Tibial nerve (tissue), 3 donors: ENCODE measurements around the genes LRRC37A3 and RGS9.

DNA sequence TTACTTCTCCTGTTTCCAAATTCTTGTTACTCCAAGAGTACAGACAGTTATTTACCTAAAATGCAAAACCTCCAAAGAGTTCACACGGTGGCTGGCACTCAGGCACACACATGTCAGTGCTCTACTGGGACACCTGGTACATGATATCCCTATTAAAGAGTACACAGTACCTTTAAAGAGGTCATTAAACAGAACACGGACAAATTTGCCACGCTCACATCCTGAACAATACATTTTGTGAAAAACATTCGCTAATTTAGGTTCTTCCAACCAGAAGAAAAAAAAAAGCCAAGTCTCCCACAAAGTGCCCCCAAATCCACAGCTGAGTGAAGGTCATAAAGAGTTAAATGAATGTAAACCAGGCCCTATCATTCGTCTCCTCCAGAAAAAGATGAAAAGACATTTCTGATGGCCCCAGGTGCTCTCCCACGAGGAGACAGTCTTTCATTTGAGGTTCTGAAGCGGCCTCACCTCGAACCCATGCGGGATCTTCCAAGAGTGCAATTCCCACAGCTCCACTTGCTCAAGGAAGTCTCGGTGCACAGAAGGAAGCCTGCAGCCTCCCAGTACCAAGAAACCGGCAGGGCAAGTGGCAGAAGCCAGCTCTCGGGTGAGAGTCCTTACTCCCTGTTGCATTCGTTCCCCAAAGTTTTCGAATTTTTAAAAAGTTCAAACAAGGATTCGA is 974 bp downstream of the ERN1 start:
- PRO-cap: no peak
- RAMPAGE, long total RNA, 3 experiments: no peak in any of the 3 experiments

- PRO-cap: bidirectional peak, plus-strand start at chr17:64130406, minus-strand start at chr17:64130141; unidirectional peak, minus-strand start at chr17:64130756
- RAMPAGE, long total RNA, 3 experiments: no peak in any of the 3 experiments
These were observed 506 bp upstream of the ERN1 start for GRCh38 chr17:64130243-64131057.

DNA sequence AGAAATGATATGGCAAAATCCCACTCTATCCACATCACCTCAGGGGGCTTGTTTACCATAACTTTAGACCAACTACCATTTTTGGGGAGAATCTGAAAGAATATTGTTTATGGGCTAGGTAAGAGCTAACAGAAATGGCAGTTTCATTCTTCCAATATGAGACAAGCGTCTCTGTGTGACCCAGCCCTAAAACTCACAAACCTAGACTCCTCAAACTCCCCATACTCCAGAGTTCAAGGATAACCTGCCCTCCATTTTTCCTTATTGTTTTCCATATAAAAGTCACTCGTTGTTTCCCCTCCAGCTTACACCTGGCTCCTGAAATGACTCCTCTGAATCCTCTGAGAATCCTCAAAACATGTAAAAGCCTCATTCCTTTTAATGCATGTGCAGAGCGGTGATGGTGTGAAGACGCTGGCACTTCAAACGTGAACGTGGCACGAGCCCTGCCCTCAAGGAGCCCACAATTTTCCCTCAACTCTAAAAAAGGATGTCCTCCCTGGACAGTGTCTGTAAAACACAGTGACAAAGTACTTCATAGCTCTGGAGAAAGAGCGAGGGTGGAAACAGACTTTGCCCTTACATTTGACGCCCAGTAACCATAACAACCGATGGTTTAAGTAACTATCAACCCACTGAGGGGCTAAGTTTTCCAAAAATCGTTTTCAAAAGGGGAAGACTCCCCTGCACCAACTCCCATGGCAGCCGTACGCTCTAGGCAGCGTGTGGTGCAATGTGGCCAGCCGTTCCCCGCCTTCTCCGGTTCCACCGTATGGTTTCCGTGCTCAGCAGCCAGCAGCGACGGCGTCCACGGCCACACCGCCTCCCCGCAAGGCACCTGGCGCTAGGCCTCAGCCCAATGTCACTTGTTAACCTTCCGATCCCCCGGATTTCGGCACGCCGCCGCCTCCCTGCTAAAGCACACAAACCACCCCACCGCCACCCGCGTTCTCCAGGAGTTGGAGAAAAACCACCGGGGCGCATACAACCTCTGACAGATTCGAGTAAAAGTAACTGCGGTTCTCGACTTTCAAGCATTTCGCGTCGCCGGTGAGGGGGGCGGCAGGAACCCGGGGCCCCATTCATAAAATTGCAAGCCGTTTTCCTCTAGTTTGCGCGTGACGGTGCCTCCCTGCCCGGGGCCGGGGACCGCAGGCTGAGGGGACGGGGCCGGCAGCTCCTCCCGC is 929 bp downstream of the TEX2 start:
- PRO-cap: no peak
- RAMPAGE, long total RNA, 3 experiments: no peak in any of the 3 experiments

DNA sequence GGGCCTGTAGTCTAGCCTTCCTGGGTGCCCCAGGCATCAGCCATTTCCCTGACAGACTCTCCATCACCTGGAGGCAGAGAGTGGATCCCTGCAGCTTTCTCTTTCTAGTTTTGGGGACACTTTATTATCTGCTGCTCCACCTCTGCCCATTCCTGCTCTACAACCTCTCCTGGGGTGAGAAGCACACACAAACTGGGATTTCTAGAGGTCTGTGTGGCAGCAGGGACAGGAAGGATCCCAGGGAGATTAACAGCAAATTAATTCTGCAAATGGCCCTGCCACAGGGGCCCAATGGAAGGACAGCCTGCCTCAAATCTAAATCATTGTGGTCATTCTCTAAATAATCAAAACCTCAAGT is 50.9 kb upstream of the TEX2 start:
- PRO-cap: no peak
- RAMPAGE, long total RNA, 3 experiments: no peak in any of the 3 experiments

GRCh38 chr17:64331909-64332542 is 58.6 kb downstream of the PECAM1 start:
- PRO-cap: no peak
- RAMPAGE, long total RNA, 3 experiments: no peak in any of the 3 experiments

DNA sequence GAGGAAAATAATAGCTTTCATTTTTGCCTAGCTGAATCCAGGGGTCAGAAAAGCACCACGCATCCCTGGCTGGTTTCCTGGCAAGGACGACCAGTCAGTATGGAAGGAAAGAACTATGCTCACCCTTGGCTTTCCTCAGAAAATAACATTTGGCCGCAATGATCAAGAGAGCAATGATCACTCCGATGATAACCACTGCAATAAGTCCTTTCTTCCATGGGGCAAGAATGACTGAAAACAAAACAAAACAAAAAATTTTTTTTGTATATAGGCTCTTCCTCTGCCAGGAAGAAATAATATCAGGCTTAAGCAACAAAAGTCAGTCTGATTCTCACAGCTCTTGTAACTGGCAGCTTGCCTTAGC is 35.9 kb downstream of the PECAM1 start:
- PRO-cap: no peak
- RAMPAGE, long total RNA, 3 experiments: no peak in any of the 3 experiments

DNA sequence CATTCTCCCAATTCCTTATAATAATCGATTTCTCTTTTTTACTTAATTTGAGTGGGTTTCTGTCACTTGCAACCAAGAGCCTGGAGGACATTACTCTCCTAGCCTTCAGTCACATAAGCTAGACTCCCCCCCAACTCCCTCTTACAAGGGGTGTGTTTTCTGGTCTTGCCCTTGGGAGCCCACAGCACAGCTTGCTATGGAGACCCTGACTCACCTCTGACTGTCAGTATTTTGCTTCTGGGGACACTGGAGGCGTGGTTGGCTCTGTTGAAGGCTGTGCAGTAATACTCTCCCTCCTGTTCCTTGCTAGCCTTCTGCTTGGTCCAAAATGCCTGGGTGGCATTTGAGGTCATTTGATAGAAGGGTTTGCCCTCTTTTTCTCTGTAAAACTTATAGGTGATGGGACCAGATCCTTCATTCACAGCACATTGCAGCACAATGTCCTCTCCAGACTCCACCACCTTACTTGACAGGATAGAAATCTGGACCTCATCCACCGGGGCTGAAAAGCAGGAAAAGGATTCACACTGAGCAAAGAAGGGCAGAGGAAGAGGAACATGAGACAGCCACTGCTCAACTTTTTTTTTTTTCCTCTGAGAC is 34.7 kb downstream of the PECAM1 start:
- PRO-cap: no peak
- RAMPAGE, long total RNA, 3 experiments: no peak in any of the 3 experiments

DNA sequence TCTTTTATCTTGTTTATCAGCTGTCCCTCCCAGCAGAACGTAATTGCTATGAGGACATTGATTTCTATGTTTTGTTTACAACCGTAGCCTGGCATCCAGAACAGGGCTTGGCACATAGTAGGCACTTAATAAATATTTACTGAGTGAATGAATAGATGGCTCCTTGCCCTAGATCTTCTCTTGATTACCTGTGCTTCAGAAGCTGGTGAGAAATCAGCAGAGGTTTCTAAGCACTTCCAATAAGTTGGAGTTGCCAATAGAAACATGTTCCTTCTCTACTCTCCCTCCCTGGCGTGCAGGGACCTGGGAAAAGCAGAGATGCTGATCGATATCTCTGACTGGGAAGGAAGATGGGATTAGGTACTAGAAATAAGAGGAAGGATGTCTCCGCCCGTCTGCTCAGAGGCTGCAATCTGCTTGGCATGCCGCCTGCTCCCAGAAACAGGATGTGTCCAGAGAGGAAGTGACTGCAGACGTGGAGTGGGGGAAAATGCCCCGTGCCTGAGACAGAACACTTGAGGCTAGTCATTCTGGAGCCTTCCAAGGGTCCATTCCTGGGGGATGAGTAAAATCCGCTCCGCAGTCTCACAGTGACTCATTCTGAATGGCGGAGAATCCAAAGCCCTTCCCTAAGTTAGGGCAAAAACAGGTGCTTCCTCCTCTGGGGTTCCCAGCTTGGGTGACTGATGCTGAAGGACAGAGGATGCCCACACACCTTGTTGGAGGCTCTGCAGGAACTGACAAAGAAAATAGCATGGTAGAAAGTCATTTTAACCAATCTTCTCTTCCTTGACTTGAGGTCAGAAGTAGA is 44.9 kb upstream of the SMURF2 start:
- PRO-cap: no peak
- RAMPAGE, long total RNA, 3 experiments: no peak in any of the 3 experiments

DNA sequence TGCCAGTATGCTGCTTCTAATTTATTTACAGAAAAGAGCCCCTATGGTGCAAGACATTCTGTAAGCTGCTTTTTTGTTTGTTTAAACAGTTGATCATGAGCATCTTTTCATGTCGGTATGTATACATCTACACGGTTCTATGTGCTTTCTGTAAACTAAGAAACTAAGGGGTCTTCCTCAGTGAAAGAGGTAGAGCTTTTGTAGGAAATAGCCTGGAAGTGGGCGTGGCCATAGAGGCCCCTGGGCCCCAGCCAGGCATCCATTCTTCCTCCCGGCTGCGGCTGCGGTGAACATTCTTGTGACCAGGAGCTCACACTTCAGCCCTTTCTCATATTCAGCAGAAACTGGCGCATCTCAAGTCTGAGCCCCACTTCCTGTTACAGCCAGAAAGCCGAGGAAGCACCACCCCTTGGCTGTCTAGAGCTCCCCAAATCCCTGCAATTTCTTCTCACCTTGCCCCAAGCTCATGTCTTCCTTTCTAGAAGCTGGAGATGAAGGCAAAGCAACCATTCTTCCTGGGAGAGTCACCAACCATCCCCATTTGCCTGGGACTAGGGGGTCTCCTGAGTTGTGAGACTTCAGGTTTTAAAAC is 46.9 kb upstream of the SMURF2 start:
- PRO-cap: no peak
- RAMPAGE, long total RNA, 3 experiments: no peak in any of the 3 experiments

DNA sequence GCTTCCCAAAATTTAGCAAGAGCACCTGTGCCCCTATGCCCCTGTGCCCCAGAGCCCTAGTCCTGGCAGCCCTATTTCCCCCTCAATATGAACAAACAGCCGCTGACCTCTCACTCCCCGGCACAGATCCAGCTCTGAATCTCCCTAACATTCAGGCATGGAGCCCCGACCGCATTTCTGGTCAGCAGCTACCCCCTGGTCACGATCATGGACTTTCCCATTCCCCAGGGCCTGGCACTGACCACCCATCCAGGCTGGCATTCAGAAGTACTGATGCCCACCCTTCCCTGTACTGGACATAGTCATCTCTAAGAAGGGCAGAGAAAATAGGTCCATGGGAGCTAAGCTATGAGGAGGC is 110.8 kb upstream of the SMURF2 start:
- PRO-cap: no peak
- RAMPAGE, long total RNA, 3 experiments: no peak in any of the 3 experiments

DNA sequence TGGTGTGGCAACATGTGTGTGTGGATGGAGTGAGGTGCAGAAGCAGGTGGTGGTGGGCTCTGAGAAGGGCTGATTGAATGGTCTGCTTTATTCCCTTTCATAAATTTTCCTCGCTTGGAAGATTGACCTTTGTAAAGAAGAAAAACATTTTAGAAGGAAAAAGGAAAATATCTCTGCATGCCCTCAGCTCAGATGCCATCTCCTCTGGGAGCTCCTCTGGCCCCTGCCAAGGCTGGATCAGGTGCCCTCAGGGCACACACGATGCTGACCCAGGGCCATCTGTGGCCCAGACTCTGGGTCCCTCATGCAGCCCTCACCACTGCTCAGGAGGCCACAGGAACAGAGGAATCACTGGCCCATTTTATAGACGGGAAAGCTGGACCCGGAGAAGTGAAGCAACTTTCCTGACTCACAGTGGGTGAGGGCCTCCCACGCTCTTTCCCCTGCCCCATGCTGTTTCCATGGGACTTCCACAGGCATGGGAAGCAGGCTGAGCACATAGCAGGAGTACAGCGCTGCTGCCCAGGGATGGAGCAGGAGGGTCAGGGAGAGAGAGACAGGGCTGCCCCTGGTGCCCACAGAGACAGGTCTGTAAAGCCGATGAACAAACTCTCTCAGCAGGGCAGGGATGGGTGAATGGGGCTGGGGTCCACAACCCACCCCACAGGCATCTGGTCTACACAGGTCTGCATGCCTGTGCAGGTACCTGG is 127.9 kb upstream of the SMURF2 start:
- PRO-cap: no peak
- RAMPAGE, long total RNA, 3 experiments: no peak in any of the 3 experiments

DNA sequence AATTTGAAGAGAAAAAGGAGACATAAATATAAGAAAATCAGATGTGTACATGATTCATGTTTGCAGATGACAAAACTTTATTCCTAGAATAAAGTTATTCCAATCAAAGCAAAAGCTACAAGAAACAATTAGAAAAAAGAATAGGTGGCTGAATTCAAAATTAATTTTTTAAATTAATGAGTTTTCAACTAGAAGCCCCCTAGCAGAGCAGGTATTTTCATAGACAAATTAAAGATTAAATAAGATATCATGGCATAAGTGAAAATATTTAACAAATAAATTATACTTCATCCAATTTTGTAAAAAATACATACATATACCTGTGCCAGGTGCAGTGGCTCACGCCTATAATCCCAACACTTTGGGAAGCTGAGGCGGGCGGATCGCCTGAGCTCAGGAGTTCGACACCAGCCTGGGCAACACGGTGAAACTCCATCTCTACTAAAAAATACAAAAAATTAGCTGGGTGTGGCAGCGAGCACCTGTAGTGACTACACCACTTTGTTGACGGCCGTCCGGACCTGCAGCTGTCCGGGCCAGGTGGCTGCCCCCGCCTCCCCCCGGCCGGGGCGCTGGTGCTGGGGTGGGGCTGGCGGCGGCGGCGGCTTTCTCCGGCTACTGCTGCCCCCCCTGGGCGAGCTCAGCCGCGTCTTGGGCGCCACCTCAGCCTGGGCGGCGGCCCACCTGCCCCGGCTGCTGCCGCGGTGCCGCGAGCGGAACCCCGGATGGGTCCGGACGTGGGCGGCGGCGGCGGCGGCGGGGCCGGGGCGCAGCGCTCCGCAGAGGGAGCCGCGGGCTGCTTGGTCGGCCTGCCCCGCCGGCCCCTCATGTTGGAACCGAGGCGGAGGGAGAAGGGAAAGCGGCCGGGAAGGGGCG is 610 bp downstream of the LRRC37A3 start:
- PRO-cap: no peak
- RAMPAGE, long total RNA, 3 experiments: no peak in any of the 3 experiments

DNA sequence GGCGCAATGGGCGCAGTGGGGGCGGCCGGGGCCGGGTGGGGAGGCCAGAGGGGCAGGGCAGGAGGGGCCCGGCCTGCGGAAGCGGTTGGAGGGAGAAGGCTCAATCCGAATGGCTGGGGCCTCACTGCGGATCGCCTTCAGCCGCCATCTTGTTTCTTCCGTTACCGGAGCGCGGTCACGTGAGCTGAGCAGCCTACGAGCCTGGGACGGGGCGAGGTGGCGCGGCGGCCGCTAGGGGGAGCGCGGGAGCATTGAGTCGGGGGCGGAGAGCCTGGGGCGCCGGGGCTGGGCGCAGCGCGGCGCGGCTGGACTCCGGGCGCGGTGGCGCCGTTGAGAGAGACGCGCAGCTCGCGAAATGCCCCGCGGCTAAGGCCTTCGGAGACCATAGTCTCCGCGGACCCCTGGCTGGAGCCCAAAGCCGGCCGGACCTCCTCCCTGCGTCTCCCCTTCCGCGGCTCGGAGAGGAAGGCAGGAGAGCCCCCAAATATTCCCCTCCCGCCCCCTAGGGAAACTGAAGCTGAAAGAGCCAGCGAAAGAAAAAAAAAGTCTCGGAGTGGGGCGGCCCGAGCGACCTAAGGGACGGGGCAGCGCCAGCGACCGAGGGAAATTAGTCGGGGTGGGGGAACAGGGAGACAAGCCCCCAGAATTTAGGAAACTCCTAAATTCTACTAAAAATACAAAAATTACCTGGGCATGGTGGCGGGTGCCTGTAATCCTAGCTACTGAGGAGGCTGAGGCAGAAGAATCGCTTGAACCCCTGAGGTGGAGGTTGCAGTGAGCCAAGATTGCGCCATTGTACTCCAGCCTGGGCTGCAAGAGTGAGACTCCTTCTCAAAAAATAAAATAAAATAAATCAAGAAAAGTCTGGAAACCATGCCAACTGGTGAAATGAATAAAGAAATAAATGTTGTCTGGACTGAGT is at the start of gene LRRC37A3:
LRRC37A3 (minus strand) TSS at position 173 of the 922 bp plus-strand sequence.
- PRO-cap: bidirectional peak, plus-strand start at position 315 of the sequence, minus-strand start at position 163 of the sequence
- RAMPAGE, long total RNA, 3 experiments: start-site peak on the minus strand in 3 of 3 experiments, centred at positions 166 to 169 of the sequence, 33 to 58 reads per replicate

GRCh38 chr17:64965705-64966536 is 46.6 kb upstream of the LRRC37A3 start:
- PRO-cap: unidirectional peak, minus-strand start at chr17:64966004
- RAMPAGE, long total RNA, 3 experiments: start-site peak on the minus strand in 2 of 3 experiments, at chr17:64966057-64966071 at its widest, 17 to 27 reads per replicate

- PRO-cap: no peak
- RAMPAGE, long total RNA, 3 experiments: start-site peak on the minus strand in 1 of 3 experiments, at chr17:64974614-64974696 at its widest, 13 reads per replicate
These were observed 55.0 kb upstream of the LRRC37A3 start for GRCh38 chr17:64974089-64974891.

DNA sequence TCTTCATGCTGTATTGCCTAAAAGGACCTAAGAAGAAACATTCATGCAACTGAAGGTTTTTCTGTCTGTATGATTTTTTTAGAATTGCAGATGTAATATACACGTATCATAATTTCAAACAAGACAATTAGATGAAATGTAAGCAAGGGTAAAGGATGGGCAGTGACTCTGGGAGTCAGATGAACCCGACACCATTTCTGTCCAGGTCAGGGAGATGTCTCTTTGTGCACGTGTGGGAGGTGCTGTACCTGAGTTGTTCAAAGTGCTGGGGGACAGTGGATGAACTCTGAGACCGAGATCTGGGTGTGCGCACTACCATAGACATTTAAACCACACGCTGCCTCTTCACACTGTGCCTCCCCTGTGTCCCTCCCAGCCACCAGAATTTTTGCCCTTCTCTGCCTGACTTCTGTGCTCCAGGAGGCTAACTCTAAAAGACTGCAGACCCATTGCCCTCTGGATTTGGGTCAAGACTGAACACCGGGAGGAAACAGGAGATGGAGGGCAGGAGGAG is 5.9 kb upstream of the RGS9 start:
- PRO-cap: no peak
- RAMPAGE, long total RNA, 3 experiments: no peak in any of the 3 experiments

GRCh38 chr17:65136772-65137520 is at the start of gene RGS9:
Gene RGS9, plus strand, starts transcription at chr17:65137370.
- PRO-cap: bidirectional peak, plus-strand start at chr17:65137436, minus-strand start at chr17:65137226
- RAMPAGE, long total RNA, 3 experiments: start-site peak on the plus strand in 2 of 3 experiments, at chr17:65137414-65137474 at its widest, 30 to 31 reads per replicate

- PRO-cap: no peak
- RAMPAGE, long total RNA, 3 experiments: no peak in any of the 3 experiments
These were observed 36.2 kb downstream of the RGS9 start for GRCh38 chr17:65173263-65173843.

- PRO-cap: no peak
- RAMPAGE, long total RNA, 3 experiments: no peak in any of the 3 experiments
These were observed 108.1 kb downstream of the AXIN2 start for GRCh38 chr17:65453344-65453783.

DNA sequence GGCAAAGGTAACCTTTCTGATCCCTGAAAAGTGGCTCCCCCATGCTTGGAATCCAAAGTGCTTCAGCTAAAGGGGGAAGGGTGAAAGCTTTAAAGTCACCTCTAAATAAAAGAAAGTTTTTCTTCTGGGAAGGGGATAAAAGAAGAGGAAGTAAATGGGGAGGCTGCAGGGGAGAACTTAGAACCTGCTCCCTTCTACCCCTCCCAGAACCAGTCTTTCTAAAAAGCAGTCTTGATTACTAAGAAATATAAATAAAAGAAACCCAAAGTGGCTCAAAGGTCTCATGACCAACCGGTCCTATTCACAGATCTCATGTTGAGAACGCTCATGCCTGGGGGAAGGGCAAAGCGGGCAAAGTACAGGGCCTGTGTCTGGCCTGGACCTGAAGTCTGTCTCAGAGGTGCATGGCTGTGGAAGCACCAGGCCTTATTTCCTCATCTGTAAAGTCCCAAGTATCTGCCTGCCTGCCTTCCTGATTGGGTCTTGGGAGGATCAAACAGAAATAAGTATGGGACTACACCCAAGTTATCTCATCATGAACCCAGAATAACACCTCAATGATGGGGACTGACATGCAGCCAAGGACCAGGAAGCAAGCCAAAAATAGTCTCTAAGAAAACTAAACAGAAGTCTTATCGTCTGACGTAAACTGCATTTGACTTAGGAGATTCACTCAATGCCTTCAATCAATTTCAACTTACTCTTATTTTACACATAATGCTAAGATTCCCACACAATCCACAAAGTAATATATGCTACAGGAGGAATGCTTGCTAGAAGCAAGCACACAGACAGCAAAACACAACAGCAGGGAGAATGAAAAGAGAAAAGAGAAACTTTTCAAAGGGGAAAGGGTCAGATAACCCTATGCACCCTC is 14.2 kb downstream of the AXIN2 start:
- PRO-cap: no peak
- RAMPAGE, long total RNA, 3 experiments: no peak in any of the 3 experiments